ENCODE measurements around the gene VIT.

GRCh38 chr2:30422016-30422857 is 24.8 kb upstream of the LCLAT1 start:
- PRO-cap, result no peak
- RAMPAGE, long total RNA, 4 experiments, result no peak in any of the 4 experiments

DNA sequence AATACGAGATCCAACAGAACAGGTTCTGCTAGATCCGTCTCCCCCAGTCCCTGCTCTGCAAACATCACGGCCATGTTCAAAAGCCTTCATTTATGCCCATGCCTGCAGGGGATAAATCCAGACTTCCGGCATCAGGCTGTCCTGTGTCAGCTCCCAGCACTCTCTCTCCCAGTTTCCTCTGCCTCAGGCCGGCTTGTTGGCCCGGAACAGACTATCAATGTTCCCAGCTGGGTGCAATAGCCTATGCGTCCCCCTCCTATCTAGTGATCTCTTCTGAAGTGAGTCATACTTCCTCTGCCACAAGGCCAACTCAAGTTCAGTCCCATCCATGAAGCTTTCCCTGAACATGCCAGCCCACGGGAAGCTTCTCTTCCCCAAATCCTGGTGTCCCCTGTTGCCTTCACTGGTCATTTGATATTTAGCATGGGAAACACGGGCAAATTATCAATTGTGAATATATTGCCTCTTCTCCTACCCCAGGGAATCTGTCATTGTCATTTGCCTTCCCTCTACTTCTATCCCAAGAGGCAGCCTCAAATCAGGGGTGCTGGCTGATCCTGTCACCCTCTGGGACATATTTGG is 51.1 kb downstream of the CAPN13 start:
- PRO-cap, result no peak
- RAMPAGE, long total RNA, 4 experiments, result no peak in any of the 4 experiments

DNA sequence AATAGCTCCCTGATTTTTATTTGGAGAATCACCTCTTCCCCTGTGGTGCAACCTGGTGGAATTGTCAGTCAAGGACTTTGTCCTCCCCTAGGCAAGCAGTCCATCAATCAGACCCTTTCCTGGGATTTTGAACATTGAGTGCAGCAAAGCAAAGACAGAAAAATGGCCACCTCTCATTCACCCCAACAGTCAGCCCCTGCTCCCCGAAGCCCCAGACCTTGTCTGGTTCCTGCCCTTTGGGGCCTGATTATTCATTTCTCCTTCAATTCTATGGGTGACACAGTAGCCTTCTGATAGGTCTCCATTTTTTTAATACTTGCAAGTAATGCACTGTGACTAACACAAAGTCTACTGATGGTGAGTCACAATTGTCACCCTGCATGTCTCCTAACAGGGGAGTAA is 63.5 kb downstream of the EHD3 start:
- PRO-cap, result no peak
- RAMPAGE, long total RNA, 4 experiments, result no peak in any of the 4 experiments

DNA sequence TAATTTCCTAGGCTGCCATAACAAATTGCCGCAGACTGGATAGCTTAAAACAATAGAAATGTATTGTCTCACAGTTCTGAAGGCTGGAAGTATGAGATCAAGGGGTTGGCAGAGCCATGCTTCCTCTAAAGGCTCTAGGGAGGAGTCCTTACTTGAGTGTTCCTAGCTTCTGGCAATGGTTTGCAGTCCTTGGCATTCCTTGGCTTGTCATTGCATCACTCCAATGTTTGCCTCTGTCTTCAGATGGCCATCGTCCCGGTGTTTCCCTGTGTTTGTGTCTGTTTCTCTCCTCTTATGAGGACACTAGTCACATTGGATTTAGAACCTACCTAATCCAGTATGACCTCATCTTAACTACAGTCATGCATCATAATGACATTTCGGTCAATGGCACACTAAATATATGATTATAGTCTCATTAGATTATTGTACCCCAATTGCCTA is 22.4 kb downstream of the SRD5A2 start:
- PRO-cap, result no peak
- RAMPAGE, long total RNA, 4 experiments, result no peak in any of the 4 experiments

GRCh38 chr2:31939703-31940879 is 70.7 kb downstream of the MEMO1 start:
- PRO-cap, result no peak
- RAMPAGE, long total RNA, 4 experiments, result no peak in any of the 4 experiments

GRCh38 chr2:31981152-31981716 is 29.6 kb downstream of the MEMO1 start:
- PRO-cap, result no peak
- RAMPAGE, long total RNA, 4 experiments, result no peak in any of the 4 experiments

GRCh38 chr2:32574785-32575500 is 52.9 kb upstream of the TTC27 start:
- PRO-cap, result no peak
- RAMPAGE, long total RNA, 4 experiments, result no peak in any of the 4 experiments

DNA sequence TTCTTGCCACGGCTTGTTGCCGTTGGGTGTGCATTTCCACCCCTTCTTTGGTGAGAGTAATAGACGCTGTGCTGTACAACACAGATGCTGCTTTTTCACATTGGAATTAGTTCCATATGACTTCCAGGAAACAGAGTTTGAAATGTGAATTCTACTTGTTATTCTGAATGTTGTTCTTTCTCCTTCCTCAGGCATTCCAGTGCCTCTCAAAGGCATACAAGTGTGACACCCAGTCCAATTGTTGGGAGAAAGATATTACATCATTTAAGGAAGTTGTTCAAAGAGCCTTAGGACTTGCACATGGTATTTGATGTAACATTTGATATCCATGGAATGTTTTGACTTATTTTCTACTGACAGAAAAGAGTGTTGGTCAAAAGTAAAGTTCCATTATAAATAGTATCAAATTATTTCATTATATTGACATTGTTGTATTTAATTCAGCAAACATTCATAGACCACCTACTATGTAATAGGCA is 134.4 kb upstream of the LTBP1 start:
- PRO-cap, result no peak
- RAMPAGE, long total RNA, 4 experiments, result no peak in any of the 4 experiments

DNA sequence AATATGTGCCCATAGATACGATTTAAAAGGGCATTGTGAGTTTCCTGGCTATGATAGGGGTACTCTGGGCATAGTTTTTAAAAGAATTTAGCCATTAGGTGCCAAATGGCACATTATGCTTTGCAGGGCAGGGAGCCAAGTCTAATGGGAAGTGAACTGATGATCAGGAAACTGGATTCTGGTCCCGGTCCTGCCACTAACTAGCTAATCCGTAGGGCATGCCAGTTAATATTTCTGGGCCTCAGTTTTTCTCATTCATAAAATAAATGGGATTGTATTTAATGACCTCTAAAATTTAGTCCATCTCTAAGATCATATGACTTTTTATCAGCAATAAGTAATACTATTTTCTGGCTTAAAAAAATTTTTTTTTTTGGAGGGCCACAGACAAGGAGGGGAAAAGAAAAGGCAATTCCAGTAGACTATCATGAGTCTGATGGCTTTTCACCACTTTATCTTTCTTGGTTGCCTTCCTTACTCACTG is 189.4 kb downstream of the LTBP1 start:
- PRO-cap, result no peak
- RAMPAGE, long total RNA, 4 experiments, result no peak in any of the 4 experiments

GRCh38 chr2:33242750-33243399 is 233.6 kb upstream of the RASGRP3 start:
- PRO-cap, result no peak
- RAMPAGE, long total RNA, 4 experiments, result no peak in any of the 4 experiments

DNA sequence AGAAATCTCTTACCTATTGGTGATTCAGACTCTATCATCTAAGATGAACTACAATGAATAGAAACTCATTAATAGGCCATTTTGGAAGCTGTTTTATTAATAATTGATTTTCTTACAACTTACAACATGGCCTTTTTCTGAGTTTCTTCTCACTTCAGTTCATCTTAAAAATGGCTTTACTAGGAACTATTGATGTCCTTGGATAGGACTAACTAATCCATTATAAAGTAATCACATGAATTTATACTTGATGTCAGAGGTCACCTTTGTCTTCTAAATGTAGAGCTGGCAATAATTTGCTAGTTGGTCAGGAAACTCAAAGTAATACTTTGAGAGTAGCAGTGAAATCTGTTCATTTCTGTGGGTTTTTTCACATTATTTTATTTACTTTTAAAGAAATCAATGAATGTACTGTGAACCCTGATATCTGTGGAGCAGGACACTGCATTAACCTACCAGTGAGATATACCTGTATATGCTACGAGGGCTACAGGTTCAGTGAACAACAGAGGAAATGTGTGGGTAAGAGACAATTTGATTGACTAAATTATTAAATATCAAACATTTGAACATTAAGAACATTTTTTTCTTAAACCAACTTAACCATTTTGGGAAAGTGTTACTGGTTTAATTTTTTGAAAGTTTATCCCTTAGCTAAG is 203.1 kb upstream of the RASGRP3 start:
- PRO-cap, result no peak
- RAMPAGE, long total RNA, 4 experiments, result no peak in any of the 4 experiments

- PRO-cap, result no peak
- RAMPAGE, long total RNA, 4 experiments, result no peak in any of the 4 experiments
These were observed 161.4 kb upstream of the RASGRP3 start for GRCh38 chr2:33314835-33315611.

DNA sequence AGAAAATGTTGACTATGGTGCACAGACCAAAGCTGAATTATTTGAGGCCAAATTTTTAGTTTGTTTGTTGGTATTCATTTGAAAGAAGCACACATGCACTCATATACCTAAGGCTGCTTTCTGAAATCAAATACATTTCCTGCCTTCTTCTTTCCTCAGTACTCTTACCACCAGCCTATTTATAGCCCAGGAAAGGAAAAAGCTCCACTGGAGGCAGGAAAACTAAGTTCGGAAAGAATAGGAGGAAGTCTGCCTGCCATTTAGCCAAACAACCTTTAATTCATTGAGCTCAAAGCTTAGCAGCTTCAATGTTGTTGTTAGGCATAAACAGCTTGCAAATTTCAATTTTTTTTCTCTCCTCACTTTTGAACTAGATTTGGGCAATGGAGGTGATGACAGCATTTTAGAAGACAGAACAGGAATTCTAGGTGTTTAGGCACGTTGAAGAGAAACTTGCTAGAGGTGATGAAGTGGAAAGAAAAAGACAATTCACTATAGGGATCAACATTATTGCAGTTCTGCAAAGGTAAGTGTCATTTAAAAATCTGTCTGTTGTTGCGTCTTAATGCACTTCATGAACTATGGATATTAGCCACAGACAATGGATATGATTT is 40.3 kb upstream of the RASGRP3 start:
- PRO-cap, result no peak
- RAMPAGE, long total RNA, 4 experiments, result no peak in any of the 4 experiments

DNA sequence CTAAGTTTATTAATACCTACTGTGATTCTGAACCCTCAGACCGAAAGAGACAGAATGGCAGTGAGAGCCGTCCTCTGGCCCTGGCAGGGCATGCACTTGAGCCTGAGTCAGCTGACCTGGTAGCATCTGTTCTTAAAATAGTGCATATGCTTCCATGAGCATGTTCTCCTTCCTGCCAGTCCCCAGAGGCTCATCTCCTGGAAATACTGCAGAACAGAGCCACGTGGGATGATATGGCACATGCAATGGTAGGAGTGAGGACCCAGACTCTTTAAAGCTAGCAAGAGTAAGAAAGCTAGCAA is 59.0 kb downstream of the RASGRP3 start:
- PRO-cap, result no peak
- RAMPAGE, long total RNA, 4 experiments, result no peak in any of the 4 experiments

- PRO-cap, result no peak
- RAMPAGE, long total RNA, 4 experiments, result no peak in any of the 4 experiments
These were observed 1.1 kb downstream of the CRIM1 start for GRCh38 chr2:36356753-36356945.

GRCh38 chr2:36399627-36400049 is 44.1 kb downstream of the CRIM1 start:
- PRO-cap, result no peak
- RAMPAGE, long total RNA, 4 experiments, result start-site peak on the plus strand in 1 of 4 experiments, at chr2:36399509-36400261 at its widest, 49 reads per replicate

- PRO-cap, result no peak
- RAMPAGE, long total RNA, 4 experiments, result start-site peak on the plus strand in 1 of 4 experiments, at chr2:36441441-36441499 at its widest, 21 reads per replicate
These were observed 85.5 kb downstream of the CRIM1 start for GRCh38 chr2:36441022-36441549.

GRCh38 chr2:36472987-36473580 is 117.5 kb downstream of the CRIM1 start:
- PRO-cap, result no peak
- RAMPAGE, long total RNA, 4 experiments, result no peak in any of the 4 experiments

GRCh38 chr2:36530581-36531487 is 67.1 kb downstream of the FEZ2 start:
- PRO-cap, result no peak
- RAMPAGE, long total RNA, 4 experiments, result start-site peak on the plus strand in 1 of 4 experiments, at chr2:36530850-36530988 at its widest, 23 reads per replicate

DNA sequence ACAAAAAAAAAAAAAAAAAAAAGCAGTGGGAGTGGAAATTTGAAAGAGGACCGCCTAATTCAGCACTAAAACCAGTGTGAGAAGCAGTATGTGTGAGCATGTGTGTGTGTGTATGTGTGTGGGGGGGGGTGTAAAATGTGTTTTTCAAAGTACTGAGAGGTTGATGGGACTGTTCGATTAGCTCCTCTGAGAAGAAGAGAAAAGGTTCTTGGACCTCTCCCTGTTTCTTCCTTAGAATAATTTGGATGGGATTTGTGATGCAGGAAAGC is at the start of gene VIT:
TSS of gene VIT (plus strand) at position 74 of the 269 bp plus-strand sequence.
- PRO-cap, result no peak
- RAMPAGE, long total RNA, 4 experiments, result start-site peak on the plus strand in 3 of 4 experiments, centred at positions 147 to 158 of the sequence, 10 to 33 reads per replicate

All from suprapubic skin (tissue), 4 donors.